Karpas-422 (cell line): ENCODE measurements around the gene FOXJ1.

- PRO-cap, result no peak
- RAMPAGE, long total RNA, result no peak
These were observed 2.2 kb upstream of the ZACN start for GRCh38 chr17:76076723-76077327.

- PRO-cap, result no peak
- RAMPAGE, long total RNA, result no peak
These were observed 12.1 kb downstream of the EXOC7 start for GRCh38 chr17:76091527-76091929.

- PRO-cap, result no peak
- RAMPAGE, long total RNA, result no peak
These were observed at the start of gene FOXJ1 for GRCh38 chr17:76140784-76141697. TSS of gene FOXJ1 (minus strand) at chr17:76141245.

DNA sequence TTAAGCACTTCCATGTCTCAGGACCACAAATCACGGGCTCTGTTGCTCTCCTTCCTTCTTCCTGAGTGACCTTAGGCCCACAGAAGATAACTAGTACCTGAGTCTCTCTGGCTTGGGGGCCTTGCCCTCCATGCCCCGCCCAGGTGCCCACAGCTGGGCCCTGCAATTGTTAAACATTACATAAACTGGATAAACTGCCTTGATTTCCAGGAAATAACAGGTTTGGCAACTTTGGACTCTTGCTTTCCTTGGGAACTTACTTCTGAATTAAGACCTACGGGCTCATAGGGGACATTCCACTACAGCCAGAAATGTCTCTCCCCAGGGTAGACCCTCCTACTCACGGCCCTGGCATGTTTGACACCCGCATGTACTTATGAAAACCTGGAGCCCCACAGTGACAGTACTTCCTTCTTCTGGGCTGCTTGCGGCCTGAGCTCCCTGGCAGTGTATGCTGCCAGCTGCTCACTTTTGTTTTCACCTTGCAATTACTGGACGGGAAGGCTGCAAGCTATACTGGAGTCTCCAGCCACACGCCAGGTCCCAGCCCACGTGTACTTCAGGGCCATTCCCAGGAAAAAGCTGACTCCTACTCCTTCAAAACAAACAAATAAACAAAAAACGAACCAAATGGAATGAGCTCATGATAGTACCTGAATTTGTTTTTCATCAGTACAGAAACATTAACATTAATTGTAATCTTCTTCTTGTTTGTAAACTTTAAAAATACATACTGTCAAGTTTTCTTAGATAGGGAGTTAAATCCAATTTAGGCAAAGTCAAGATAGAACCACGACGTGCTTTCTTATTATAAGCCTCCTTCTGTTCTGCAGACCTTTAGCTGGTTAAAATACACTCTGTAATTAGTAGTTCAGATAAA lies 2.2 kb upstream of the UBALD2 start:
- PRO-cap, result bidirectional peak, plus-strand start at position 403 of the sequence, minus-strand start at position 378 of the sequence; bidirectional peak, plus-strand start at position 468 of the sequence, minus-strand start at position 453 of the sequence
- RAMPAGE, long total RNA, result no peak

DNA sequence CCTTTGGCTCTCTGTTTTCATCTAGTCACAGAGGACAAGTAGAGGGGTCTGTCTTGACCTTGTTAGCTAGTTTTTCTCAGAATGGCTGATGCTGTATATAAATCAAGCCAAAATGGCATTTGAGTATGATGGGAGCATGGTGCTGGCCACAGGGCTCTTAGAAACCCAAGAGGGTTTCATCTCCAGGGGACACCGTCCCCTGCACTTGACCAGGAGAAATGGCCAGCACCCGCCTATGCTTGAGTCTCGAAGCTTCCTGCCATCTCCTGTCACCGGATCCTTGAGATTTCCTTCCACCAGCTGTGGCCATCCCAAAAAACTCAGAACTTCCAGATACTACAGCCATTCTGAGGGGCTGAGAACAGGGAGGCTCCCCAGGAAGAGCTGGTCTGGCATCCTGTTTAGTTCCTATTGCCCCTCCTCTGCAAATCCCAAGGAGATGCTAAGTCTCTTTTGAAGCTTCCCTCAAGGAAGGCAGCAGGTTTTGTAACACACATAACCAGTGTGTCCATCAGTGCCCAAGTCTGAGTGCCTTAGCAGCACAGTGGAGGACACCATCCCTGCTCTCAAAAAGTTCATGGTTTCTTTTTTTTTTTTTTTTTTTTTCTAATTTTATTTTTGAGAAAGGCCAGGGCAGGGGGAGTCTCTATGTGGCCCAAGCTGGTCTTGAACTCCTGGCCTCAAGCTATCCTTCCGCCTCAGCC lies 1.9 kb downstream of the UBALD2 start:
- PRO-cap, result no peak
- RAMPAGE, long total RNA, result no peak

DNA sequence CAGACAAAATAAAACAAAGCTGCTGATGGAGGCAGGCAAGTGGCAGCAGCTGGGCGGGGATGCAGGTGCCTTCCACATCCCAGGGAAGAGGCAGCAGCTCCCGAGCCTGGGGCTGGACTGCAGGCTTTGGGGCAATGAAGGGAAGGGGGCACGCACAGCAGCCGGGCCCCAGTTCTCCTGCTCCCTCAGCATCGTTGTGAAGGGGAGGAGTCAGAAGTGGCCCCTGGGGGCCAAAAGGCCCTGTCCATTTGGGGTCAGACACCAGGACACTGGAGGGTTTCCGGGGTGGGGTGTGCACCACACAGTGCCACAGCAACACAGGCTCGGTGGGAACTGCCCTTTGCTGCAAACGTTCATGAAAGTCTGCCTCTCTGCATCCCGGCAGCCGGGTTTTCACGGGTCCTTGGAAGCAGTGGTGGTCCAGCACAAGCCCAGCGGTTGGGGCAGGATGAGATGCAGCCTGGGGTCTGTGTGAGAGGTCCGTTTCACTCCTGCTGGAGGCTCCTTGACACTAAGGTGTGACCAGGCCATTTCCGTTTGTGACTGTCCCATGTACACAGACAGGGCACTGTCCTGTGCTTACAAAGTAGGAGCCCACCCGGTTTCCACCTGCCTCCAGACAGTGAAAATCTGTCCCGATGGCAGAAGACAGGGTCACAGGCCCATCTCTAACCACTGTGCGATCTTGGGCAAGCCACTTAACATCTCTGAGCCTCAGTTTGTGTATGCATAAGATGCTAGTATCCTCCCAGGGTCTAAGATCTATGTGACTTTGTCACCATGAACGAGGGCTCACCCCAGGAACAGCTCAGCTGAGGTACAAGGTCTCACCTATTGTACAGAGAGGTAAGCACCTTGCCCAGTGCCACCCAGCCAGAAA lies 6.2 kb downstream of the RHBDF2 start:
- PRO-cap, result no peak
- RAMPAGE, long total RNA, result no peak

- PRO-cap, result no peak
- RAMPAGE, long total RNA, result no peak
These were observed 16.3 kb downstream of the CYGB start for GRCh38 chr17:76521184-76521586.

- PRO-cap, result no peak
- RAMPAGE, long total RNA, result no peak
These were observed 20.8 kb downstream of the ST6GALNAC2 start for GRCh38 chr17:76564641-76565561.

DNA sequence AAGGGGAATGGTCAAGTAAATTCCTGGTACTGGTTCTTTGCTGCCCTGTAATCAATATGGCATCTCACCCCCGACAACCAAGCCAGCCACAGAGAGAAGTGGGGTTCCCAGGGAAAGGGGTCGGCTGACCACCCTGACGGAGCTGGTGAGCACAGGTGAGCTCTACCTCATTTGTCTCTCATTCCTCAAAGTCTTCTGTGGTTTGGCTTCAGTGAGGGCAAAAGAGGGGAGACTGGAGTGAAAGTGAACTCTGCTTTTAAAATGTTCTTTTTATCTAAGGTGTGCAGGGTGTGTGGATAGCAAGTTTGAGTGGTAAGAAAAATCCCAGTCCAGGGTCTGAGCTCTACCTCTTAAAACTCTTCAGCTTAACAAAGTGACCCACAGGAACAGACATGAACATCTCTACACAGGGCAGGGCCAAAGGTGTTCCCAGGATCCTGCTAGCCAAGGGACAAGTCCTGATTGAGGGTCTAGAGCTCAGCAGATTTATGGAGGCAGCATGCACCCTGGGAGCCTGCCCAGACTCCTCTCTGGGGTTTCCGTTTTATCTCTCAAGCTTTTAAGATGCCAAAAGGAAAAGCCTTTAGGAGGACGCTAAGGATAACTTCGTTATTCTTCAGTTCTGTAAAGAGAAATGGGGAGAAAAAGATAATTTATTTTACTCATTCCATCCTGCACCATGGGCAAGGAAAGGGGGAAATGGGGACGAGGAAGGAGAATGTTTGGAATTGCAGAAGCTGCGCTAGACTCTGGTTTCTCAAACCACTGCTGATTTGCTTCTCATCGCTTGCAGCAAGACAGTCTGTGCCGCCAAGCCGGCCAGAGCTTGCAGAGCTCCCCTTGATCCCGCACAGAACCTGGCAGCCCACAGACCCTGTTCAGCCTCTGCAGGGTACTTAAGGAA lies 30.3 kb downstream of the MXRA7 start:
- PRO-cap, result no peak
- RAMPAGE, long total RNA, result no peak

DNA sequence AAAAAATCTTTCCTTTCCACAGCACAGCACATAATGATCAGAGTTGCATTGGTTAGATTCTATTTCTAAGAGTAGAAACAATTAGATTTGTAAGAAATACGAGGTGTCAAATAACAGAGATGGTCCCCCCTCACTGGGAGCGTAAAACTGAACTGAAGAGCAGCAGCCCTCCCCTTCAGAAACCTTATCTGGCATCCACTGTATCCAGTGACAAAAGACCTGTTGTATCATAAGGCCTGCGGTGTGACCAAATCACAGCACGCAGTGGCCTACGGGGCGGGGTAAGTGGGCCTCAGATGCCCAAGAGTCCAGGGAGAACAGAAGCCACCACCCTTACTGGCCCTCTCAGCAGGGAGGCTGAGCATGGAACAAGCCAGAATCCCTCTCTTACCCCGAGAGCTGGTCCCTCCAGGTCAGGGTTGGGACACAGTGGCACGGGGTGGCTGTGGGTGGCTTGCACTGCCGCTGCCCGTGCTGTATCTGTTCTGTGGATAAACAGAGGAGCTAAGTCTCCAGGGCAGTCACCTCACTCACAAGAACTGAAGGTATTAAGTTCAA lies 5.5 kb downstream of the JMJD6 start:
- PRO-cap, result no peak
- RAMPAGE, long total RNA, result no peak

GRCh38 chr17:77145508-77146714 lies 5.1 kb downstream of the SEC14L1 start:
- PRO-cap, result no peak
- RAMPAGE, long total RNA, result no peak

- PRO-cap, result no peak
- RAMPAGE, long total RNA, result no peak
These were observed 65.7 kb downstream of the SEC14L1 start for GRCh38 chr17:77206259-77207119.

DNA sequence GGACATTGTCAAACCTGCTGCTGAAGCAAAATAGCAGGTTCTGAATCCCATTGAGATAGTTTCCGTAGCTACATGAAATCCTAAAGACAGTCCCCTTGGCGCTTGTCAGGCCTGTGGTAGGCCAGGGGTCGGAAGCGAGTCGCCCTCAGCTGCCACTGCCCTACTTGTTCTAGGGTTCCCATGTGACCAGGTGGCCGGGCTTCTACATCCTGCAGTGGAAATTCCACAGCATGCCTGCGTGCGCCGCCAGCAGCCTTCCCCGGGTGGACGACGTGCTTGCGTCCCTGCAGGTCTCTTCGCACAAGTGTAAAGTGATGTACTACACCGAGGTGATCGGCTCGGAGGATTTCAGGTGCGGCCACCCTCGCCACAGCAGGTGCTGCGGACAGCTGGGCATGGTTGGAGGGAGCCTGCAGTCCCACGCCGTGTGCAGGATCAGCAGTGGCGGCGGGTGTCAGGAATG lies 68.1 kb upstream of the SEPTIN9 start:
- PRO-cap, result no peak
- RAMPAGE, long total RNA, result no peak

DNA sequence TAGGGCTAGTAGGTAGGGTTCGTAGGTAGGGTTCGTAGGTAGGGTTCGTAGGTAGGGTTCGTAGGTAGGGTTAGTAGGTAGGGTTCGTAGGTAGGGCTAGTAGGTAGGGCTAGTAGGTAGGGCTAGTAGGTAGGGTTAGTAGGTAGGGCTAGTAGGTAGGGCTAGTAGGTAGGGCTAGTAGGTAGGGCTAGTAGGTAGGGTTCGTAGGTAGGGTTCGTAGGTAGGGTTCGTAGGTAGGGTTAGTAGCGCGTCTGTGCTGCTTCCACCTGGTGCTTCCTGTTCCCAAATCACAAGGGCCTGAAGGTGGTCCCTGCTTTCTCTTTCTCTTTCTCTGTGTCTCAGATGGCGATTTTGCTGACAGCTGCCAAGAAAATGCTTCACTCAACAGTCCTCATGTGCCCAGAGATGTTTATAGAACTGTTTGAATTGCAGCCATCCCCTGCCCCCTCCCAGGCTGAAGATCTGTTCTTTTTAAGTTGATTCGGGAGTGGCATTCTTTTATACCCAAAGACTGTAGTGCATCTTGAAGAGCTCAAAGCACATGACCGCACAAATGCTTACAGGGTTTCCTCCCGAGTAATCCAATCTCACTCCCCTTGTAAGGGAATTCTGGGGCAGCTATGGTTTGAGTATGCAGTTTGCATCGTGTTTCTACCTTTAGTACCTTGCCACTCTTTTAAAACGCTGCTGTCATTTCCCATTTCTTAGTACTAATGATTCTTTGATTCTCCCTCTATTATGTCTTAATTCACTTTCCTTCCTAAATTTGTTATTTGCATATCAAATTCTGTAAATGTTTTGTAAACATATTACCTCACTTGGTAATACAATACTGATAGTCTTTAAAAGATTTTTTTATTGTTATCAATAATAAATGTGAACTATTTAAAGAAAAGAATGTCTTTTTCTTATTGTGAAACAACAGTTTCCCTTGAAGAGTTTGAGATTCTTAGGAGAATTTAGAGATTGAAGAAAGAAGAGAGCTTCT lies 64.8 kb upstream of the SEPTIN9 start:
- PRO-cap, result no peak
- RAMPAGE, long total RNA, result no peak

DNA sequence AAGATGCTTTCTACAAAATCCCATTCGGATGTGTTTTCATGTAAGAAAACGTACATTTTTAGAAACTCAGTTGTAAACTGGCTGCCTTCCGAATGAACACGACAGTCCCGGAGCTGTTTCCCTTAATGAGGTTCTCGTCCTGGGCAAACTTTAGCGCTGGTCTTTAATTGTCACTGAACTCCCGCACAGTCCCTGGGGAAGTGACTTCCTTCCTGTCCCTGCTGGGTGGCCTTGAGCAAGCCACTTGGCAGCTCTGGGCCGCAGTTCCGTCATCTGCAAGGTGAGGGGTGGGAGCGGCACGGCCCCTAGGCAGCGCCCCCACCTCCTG lies 41.1 kb downstream of the SEPTIN9 start:
- PRO-cap, result no peak
- RAMPAGE, long total RNA, result no peak

GRCh38 chr17:77323515-77324139 lies 42.3 kb downstream of the SEPTIN9 start:
- PRO-cap, result no peak
- RAMPAGE, long total RNA, result no peak

GRCh38 chr17:77331444-77331926 lies 50.2 kb downstream of the SEPTIN9 start:
- PRO-cap, result unidirectional peak, plus-strand start at chr17:77331695
- RAMPAGE, long total RNA, result no peak

DNA sequence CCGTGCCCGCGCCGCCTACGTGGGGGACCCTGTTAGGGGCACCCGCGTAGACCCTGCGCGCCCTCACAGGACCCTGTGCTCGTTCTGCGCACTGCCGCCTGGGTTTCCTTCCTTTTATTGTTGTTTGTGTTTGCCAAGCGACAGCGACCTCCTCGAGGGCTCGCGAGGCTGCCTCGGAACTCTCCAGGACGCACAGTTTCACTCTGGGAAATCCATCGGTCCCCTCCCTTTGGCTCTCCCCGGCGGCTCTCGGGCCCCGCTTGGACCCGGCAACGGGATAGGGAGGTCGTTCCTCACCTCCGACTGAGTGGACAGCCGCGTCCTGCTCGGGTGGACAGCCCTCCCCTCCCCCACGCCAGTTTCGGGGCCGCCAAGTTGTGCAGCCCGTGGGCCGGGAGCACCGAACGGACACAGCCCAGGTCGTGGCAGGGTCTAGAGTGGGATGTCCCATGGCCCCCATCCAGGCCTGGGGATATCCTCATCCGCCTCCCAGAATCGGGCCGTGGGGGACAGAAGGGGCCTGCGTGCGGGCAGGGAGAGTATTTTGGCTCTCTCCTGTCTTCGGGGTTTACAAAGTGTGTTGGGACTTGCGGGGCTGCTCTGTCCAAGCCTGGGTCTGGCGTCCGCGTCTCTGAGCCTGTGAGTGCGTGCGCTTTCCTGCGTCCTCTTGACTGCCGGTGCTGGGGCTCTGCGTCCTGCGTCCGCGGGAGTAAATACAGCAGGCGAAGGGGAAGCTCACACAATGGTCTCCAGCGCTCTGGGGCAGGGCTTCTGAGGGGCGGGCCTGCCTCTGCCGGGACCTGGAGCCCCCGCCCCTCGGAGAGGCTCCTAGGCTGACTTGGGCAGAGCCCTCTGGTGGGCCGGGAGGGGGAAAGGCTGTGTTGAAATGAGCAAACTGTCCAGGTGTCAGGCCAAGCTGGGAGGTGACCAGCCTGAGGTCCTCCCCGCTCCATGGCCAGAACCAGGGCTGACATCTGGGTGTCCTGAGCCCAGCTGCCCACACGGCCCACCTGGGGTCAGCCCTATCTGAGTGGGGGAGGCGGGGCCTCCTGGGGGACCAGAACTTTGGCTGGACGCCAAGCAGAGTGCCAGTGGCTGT lies 92.8 kb downstream of the SEPTIN9 start:
- PRO-cap, result no peak
- RAMPAGE, long total RNA, result no peak

DNA sequence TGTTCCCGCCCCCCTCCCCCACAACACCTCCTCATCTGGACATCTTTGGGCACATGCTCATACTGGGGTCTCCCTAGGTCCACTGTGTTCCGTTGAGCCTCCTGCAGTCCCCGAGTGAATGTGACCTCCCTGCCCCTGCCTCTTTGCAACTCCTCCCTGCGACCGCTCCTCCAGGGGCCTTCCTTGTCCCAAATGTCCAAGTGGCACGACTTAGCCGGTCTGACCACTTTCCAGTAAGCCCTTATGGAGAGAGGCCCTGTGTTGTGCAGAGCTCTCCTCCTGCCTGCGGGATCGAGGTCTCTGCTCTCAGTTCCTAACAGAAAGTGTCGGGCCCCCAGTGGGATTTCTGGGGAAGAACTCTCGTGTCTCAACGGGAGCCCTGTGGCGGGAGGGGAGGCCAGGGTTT lies 93.7 kb downstream of the SEPTIN9 start:
- PRO-cap, result no peak
- RAMPAGE, long total RNA, result no peak

- PRO-cap, result bidirectional peak, plus-strand start at chr17:77440857, minus-strand start at chr17:77440772
- RAMPAGE, long total RNA, result no peak
These were observed 159.2 kb downstream of the SEPTIN9 start for GRCh38 chr17:77440381-77440974.